Measurements from ENCODE around the genes SMIM30 and ST7.

- PRO-cap: no peak
These were observed 953 bp downstream of the SMIM30 start for GRCh38 chr7:113117261-113117941.

DNA sequence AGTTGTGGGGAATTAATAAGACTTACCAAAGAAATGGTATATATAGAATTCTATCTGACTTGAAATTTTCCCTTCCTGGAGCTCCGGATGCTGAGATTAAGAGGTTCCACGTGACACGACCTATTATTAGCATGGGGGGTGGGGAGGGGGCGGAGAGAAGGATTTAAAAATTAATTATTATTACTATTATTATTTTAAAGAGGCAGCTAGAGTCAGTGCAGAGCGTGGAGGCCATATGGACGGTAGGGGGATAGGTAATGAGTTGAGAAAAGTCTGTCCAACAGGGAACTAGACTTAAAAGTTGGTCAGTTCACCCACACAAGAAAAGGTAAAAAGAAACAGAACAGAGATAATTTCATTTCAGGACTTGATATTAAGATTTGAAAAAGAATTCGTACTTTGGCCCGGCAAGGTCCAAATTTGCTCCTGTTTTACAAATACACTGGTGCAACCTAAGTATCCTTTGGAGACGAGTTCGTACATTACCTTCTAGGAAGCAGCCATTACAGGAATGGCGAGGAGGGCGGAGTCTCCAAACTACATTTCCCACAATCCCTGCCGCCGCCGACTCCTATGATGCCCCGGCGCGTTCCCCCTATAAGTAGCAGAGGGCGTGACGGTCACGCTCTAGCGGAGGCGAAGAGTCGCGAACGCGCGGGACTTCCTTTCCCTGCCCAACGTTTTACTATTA, at the start of gene SMIM30:
TSS of gene SMIM30 (minus strand) at position 513 of the 691 bp plus-strand sequence.
- PRO-cap: bidirectional peak, plus-strand start at position 630 of the sequence, minus-strand start at position 513 of the sequence

DNA sequence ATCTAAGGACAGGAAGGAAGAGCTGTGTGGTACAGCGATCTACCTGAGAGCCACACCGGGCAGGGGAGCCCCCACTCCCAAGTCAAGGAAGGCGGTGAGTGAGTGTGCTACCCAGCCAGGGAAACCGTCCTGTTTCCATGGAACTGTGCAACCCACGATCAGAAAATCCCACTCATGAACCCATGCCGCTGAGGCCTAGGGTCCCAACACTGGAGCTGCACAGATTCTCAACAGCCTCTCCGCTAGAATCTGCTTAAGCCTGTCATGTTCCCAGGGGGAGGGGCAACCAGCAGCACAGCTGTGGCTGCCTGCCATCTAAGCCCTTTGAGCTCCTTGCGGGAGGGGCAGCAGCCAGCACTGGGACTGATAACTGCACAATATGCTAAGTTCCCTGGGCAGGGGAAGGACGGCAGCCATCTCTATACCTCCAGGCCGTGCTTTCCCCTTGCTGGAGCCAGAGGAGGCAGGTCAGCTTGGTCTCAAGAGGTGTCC, 213.0 kb upstream of the SMIM30 start:
- PRO-cap: no peak

DNA sequence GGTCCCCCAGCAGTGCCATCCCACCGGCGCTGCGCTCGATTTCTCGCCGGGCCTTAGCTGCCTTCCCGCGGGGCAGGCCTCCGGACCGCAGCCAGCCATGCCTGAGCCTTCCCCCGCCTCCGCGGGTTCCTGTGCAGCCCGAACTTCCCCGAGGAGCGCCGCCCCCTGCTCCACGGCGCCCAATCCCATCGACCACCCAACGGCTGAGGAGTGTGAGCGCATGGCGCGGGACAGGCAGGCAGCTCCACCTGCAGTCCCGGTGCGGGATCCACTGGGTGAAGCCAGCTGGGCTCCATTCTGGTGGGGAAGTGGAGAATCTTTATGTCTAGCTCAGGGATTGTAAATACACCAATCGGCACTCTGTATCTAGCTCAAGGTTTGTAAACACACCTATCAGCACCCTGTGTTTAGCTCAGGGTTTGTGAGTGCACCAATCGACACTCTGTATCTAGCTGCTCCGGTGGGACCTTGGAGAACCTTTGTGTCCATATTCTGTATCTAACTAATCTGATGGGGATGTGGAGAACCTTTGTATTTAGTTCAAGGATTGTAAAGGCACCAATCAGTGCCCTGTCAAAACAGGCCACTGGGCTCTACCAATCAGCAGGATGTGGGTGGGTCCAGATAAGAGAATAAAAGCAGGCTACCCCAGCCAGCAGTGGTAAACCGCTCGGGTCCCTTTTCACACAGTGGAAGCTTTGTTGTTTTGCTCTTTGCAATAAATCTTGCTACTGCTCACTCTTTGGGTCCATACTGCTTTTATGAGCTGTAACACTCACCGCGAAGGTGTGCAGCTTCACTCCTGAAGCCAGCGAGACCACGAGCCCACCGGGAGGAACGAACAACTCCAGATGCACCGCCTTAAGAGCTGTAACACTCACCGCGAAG, 325.1 kb downstream of the PPP1R3A start:
- PRO-cap: no peak

GRCh38 chr7:114086049-114087025, 167.5 kb upstream of the PPP1R3A start:
- PRO-cap: bidirectional peak, plus-strand start at chr7:114086337, minus-strand start at chr7:114086408

DNA sequence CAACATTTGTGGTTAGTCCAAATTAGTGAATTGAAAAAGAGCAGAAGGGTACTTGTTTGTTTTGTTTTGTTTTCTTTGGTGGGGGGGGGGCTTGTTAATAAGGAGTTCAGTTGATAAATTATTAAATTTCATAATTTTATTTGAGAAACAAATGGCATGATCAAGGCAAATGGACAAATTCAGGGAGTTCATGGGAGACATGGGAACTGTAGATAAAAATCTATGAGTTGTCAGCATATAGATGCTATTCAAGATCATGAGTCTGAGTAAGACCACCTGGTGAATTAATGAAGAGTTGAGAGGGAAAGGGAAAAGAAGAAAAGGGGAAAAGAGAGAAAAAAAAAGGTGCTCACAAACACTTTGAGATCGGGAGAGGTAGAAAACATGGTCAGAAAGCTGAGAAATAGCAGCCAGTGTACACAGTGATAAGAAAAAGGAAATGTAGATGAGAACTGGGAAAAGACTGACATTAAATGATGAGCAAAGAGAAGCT, 95.0 kb downstream of the FOXP2 start:
- PRO-cap: no peak

DNA sequence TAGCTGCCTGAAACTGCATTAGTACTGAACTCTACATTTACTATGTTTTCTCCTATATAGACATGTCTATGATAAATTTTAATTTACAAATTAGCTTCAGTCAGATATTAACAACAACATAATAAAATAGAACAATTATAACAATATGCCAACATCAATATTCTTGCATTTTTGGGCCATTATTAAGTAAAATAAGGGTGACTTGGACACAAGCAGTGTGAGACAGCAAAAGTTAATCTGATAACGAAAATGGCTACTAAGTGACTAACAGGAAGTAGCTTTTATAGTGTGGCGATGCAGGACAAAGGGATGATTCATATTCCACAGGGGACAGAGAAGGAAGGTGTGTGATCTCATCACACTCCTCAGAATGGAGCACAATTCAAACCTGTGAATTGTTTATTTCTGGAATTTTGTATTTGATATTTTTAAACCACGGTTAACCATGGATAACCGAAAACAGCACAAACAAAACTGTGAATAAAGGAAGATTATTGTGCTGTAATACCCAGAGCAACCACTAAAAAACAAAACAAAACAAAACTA, 66.8 kb upstream of the TFEC start:
- PRO-cap: no peak

GRCh38 chr7:116228264-116228622, 17.9 kb downstream of the TES start:
- PRO-cap: no peak

DNA sequence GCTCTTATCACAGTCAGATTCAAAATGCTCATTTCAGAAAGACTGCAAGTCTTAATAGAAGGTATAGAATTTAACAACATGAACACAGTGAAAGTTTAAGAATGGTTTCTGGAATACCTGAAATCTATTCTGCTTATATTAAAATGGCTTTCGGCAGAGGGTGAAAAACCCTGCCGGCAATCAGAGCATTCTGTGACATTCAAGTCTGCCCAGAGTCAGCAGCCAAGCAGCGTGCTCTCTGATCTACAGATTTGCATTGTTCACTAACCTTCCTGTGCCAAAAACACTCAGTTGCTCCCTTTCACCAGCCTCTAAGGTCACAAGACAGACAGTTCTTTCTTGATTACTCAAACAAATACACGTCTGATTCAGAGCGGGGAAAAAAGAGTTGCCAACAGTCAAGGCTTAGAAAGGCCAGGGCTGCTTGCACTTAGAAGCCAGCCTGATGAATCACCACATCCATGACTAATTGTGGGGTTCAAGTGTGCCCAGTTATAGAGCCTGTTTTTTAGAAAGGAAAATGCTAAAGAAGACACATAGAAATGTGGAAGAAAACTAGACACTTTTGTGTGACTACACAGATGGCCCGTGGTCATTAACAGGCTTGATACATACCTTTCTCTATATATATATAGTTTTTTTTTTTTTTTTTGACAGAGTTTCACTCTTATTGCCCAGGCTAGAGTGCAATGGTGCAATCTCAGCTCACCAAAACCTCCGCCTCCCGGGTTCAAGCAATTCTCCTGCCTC, 106.9 kb downstream of the TES start:
- PRO-cap: no peak

DNA sequence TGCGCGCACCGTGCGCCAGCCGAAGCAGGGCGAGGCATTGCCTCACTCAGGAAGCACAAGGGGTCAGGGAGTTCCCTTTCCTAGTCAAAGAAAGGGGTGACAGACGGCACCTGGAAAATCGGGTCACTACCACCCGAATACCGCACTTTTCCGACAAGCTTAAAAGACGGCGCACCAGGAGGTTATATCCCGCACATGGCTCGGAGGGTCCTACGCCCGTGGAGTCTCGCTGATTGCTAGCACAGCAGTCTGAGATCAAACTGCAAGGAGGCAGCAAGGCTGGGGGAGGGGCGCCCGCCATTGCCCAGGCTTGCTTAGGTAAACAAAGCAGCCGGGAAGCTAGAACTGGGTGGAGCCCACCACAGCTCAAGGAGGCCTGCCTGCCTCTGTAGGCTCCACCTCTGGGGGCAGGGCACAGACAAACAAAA, 90.5 kb upstream of the CAV2 start:
- PRO-cap: no peak

DNA sequence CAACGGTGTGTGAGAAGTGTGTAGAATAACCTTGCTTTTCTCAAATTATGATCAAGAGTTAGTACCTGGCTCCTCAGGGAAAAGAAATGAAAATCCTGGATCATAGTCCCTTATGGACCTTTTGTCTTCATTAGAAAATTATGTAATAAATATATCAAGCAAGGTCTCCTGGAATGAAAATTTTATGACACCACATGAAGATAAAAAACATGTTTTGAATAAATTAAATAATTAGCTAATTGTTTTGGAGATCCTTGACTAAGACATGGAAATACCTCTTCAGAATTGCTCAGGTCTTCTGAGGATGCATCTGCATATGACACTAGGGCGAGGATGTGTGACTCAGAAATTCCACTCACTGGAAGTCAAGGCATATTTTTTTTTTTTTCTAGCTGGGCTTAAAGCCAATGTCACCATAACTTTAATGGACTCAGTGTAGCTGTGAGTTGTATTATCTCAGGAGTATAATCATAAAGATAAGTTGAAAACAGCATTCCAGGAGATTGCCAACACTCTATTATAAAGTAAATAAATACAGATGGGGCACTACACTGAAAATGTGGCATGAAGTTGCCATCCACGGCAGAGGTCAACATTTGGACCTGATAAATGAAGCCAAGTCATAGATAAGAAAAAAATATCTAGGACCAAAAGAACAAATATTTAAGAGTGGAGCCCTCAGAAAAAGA, 73.2 kb upstream of the CAV2 start:
- PRO-cap: no peak

DNA sequence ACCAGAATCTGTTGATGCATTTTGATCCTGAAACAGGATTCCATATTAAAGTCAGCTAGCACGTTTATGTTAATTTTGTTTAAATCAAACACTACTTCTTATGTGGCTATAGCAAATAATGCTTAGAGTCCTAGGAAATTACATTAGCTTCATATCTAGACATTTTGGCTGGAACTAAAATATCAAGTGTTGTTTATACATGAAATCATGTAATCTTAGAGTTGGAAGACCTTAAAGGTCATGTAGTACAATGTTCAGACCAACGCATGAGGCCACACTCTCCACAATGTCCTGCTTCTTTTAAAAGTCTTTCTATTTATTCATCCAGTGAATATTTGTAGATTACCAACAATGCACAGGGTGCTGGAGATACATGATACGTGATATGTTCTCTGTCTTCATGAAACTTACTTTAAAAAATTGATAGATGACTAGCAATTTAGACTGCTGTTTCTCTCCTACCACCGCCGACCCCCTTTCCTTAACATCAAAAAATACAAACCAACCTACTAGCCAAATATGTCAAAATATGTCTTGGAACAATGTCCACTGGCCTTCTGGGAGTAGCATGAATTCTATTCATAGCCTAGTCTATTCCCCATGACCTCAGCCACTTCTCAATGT, 59.7 kb upstream of the CAV2 start:
- PRO-cap: no peak

DNA sequence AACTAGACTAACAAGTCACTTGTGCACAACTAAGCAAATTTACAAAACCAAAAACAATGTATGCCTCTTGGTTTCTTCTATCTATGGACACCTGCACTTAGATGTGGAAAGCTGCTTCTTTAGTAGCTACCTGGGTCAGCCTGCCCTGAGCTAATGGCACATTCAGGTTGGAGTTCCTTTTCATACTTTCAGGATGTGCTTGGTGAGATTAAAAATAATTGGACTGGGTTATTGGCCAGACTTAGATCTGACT, 2.4 kb downstream of the CAV1 start:
- PRO-cap: no peak

DNA sequence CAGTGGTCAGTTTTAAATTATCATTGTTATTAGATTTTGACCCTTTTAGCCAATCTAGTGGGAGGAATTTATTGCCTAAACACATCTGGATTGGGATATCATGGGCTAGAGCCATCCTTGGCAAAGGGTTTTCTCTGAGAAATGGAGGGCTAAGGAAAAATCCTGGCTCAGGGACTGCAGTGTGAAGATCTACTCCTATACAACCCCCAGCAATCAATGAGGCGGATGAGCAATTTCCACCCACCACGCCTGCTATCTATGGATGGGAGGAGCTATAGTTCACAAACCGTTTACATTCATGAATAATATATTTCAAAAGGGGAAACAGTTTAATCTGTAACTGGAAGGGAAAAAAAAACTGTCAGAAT, 2.7 kb downstream of the CAV1 start:
- PRO-cap: no peak

GRCh38 chr7:116809488-116810083, 52.8 kb upstream of the CAPZA2 start:
- PRO-cap: no peak

- PRO-cap: bidirectional peak, plus-strand start at chr7:116953344, minus-strand start at chr7:116953240; bidirectional peak, plus-strand start at chr7:116953501, minus-strand start at chr7:116953432
These were observed at the start of gene ST7 for GRCh38 chr7:116952697-116953577. ST7 (plus strand) TSS chr7:116953501.

DNA sequence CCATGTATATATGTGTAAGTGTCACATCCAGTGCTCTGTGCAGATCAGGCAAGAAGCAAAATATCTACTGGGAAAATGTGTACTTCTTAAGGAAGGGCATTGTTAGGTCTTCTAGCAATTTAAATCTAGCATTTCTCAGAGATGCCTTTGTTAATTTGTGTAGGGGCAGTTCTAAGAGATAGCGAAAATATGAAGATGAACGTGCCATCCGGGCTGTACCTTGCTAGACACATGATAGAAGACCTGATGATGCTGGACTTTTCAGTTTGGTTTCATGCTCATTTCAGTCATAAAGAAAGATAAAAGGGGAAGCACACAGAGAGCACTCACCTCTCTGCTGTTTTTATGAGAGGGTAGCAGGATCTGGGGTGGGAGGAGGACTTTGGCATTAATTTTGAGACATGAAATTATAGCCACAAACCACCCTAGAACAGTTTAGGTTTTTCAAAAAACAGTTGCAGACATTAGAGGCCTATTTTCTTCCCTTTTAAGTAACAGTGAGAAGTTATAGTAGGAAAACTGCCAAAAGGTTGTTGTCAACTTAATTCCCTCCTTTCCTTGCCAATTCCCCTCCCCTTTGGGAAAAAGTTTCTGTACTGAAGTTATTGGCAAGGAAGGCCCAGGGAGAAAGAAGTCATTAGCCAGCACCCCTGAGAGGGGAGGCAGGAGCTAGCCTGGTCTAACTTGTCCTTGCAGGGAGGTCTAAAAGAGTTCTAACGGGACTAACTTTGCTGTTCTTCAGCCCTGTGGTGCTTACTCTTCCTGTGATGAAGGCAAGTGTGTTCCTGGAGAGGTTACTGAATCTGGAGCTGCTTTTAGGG, 2.6 kb downstream of the ST7 start:
- PRO-cap: no peak

GRCh38 chr7:117478117-117478468, 1.7 kb upstream of the CFTR start:
- PRO-cap: no peak

DNA sequence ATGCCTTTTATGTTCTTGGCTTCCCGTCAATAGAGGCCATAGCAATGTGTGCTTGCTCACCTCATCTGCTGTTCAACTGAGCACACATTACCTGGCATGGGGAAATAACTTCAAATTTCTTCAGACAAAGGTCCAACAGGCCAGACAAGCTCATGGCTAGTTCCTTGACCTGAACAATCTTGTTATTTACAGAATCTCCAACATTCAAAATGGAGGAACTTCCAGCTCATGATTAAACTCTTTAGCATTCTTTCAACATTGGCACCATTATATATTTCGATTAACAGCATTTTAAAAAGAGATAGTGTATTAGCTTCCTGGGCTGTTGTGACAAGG, 184.9 kb downstream of the CTTNBP2 start:
- PRO-cap: no peak

DNA sequence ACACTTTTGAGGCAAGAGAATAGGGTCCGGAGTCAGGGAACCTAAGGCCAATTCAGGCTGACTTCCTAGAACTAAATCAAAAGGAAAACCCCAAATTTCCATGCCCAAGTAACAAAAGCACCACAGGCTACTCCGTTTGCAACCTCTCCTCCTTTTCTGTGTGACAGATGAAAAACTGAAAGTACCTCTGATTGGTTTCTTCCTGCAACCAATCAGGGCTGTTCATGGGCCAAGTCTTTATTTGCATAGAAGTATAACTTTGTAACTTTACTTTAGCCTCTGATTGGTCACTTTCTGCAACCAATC, 239.9 kb upstream of the KCND2 start:
- PRO-cap: no peak

All from bile duct (tissue), 1 donor.